ENCODE data around the genes ADAT3, AP3D1 and PEAK3.

GRCh38 chr19:1560600-1561073 is 7.5 kb downstream of the MEX3D start:
- PRO-cap: no peak

GRCh38 chr19:1610951-1611737 is 5.9 kb upstream of the UQCR11 start:
- PRO-cap: no peak

DNA sequence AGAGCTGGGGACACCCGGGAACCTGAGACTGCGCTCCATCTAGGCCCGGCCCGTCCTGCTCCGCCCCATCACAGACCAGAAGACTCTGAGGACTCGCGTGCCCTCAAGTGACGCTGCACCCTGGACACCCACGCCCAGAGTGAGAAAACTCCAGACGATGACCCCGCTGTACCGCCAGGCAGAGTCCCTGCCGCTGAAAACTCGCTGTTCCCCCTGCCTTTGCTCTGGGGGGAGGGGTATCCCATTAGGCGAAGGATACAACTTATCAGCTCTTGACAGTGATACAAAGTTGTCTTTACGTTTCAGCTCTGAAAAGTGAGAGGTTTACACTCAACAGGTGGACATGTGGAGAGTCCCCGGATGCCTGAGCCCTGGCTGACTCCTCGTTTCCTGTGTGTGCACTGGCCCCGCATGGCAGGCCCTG is 5.9 kb downstream of the TCF3 start:
- PRO-cap: no peak

- PRO-cap: no peak
These were observed 27.7 kb upstream of the ONECUT3 start for GRCh38 chr19:1725457-1726056.

- PRO-cap: no peak
These were observed 22.5 kb downstream of the ATP8B3 start for GRCh38 chr19:1789392-1790194.

DNA sequence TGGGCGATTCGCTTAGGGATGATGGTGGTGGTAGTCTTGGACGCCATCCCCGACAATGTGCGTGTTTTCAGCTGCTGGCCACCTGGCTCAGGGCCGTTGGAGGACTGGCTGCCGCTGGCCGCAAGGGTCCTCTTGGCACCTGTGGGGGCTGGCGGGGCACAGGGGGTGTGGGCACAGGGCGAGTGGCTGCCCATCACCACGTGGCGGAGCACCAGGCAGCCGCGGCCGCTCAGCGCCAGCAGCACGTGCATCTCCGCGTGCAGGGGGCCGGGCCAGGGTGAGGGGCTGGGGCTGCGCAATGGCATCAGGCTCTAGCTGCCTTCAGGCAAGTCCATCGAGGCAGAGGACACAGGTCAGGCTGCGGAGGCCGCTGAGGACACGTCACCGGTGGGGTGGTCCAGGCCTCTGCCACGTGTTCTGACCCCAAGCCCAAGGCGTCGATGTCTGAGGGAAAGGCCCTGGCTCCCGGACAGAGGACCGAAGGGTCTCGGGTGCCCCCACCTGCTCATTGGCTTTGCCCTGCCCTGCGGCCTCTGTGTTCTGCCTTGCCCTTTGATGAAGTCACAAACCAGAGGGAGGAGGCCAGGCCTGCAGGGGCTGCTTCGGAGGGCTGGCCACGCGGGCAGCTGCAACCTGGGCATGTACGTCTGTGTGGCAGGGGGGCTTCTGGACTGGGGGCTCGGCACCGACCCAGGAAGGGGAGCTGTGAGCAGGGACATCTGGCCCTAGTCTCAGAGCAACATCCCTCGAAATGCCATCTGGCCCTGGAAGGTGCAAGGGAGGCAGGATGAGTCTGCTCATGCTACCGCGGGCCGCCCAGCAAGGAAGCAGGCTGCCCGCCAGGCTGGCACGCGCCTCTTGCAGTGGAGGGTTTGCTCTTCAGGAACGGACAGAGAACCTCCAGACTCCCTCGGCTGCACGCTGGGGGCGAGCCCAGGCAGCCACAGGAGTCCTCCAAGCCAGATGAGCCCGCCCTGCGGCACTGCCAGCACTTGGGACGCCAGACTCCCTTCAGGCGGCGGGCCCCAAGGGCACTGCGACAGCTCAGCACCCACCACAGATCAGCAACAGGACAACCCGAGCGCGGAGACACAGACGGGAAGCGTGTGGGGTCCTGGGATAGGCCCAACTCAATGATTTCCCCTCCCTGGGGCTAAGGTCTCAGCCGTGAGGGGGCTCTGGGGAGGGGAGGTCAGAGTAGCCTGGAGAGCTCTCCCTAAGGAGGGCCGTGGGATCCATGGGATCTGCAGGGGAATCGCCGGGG is 9.9 kb upstream of the ATP8B3 start:
- PRO-cap: no peak

GRCh38 chr19:1857180-1857920 is 6.0 kb downstream of the KLF16 start:
- PRO-cap: no peak

DNA sequence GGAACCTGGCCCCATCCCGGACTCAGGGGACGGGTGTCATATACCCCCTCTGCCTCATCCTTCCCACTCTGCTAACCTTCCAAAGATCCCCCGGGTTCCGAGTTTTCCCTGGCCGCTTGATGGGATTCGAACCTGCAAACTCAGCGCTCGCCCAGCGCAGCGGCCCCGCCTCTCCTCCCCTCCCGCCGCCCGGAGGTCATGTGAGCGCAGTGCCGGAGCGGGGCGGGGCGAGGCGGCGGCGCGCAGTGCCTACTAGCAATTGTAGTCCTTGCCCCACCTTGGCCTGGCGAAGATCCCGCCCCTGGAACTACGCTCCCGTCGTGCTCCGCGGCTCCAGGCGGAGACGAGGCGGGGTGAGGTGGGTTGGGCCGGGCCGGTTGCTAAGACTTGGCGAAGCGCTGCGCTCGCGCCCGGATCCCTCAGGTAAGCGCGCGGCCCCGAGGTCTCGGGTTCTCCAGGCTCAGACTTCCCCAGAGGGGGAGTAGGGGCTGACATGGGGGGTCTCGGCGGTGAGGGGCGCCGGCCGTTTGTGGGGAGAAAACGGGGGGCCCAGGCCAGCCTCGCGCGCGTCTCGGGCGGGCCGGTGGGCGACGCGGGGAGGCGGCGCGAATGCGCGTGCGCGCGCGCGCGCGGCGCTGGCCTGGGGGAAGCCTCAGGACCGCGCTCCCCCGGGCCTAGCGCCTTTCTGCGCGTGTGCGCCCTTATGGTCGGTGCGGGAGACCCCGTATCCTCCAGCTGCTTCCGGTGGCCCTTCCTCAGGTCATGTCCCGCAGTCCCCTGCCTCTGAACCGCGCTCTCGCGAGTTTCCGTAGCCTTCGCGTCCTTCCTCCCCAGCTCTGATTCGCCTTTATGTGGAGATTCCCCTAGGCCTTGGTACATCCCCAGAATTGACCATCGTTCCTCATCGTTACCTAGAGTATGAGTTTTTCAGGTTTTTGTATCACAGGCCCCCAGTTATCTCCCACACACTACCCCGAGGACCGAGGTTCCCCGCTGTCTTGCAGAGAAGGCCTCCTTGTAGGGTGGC is at the start of gene ADAT3:
TSS of gene ADAT3 (plus strand) at position 383 of the 1,027 bp plus-strand sequence.
- PRO-cap: unidirectional peak, plus-strand start at position 346 of the sequence; unidirectional peak, plus-strand start at position 383 of the sequence

DNA sequence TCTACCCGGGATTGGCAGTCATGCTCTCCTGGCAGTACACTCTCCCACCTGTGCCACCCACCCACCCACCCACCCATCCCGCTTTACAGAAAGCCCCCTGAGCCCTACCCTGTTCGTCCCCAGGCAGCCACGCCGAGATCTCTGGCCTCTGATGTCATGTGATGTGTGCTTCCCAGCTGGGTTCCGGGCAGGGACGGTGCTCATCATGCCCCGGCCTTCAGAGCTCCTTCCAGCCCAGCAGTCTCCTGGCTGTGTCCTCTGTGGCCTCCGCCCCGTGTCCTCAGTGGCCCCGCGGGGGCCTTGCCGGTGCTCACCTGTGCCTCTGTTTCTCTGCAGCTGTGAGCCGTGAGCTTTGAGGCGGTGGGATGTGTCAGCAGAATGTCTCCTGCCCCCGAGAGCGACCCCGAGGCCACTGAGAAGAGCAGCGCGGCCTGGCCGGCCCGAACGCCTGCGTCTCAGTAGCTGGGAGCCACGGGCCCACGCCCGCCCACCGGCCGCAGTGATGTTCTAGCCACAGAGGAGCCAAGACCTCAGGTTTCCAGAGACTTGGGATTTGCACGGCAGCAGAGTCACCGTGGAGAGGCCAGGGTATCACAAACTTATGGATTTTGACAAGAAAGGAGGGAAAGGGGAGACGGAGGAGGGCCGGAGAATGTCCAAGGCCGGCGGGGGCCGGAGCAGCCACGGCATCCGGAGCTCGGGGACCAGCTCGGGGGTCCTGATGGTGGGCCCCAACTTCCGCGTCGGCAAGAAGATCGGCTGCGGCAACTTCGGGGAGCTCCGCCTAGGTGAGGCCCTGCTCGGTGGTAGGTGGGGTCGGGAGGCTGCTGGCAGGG is 28.4 kb downstream of the CSNK1G2 start:
- PRO-cap: no peak

DNA sequence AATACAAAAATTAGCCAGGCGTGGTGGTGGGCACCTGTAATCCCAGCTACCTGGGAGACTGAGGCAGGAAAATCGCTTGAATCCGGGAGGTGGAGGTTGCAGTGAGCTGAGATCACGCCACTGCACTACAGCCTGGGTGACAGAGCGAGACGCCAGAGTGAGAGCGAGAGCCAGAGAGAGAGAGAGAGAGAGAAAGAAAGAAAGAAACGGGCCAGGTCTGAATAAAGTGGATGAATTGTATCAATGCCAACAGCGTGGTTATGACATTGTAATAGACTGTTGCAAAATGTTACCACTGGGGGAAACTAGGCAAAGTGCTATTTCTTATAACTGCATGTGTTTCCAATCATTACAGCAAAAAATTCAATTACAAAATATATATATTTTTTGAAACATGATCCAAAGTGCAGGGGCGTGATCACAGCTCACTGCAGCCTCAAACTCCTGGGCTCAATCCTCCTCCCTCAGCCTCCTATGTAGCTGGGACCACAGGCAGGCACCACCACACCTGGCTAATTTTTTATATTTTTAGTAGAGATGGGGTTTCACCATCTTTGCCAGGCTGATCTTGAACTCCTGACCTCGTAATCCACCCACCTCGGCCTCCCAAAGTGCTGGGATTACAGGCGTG is 11.9 kb upstream of the BTBD2 start:
- PRO-cap: no peak

GRCh38 chr19:2050519-2051080 is 444 bp downstream of the MKNK2 start:
- PRO-cap: no peak

GRCh38 chr19:2087538-2088280 is 8.4 kb downstream of the MOB3A start:
- PRO-cap: bidirectional peak, plus-strand start at chr19:2087773, minus-strand start at chr19:2087611

GRCh38 chr19:2097343-2097894 is 704 bp downstream of the IZUMO4 start:
- PRO-cap: no peak

DNA sequence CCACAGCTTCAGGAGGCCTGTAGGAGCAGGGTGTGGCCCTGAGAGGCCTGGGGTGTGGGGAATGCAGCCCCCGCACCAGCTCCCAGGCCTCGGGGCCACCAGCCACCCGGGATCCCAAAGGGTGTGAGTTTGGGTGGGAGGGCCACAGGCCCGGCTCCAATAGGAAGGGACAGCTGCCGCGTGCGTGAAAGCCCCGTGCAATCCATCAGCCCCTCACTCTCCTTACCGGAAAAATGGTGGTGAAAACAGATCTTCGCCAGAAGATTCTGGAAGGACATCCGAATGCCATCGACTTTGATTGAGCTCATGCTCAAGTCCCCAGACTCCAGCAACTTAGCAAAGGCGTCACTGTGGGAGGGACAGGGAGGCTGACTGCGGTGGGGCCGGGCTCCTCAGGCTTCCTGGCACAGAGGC is 12.2 kb downstream of the IZUMO4 start:
- PRO-cap: no peak

GRCh38 chr19:2129291-2129826 is 22.0 kb downstream of the AP3D1 start:
- PRO-cap: no peak

- PRO-cap: unidirectional peak, minus-strand start at chr19:2151551
These were observed at the start of gene AP3D1 for GRCh38 chr19:2150837-2151784. AP3D1 (minus strand) TSS chr19:2151566.

DNA sequence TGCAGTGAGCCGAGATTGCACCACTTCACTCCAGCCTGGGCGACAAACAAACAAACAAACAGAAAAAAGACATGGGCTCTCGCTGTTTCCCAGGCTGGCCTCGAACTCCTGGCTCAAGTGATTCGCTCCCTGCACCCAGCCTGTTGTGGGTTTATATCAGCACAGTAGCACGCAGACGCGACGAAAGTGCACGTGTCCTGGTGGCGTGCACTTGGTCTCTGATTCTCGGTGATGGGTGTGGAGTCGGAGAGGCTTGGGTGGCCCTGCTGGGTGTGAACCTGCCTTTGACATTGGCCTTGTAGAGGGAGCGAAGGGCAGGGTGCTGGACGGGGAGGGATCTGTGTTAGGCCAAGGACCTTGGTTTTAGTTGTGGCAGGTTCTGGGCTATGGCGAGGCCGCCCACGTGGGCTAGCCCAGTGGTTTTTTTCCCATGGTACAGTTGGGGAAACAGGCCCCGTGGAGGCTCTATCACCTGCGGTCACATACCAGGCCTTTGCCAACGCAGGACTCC is 16.1 kb downstream of the DOT1L start:
- PRO-cap: no peak

GRCh38 chr19:2180256-2180754 is 16.6 kb downstream of the DOT1L start:
- PRO-cap: no peak

GRCh38 chr19:2281757-2282513 is at the start of gene PEAK3:
PEAK3 (minus strand) TSS chr19:2282175.
- PRO-cap: no peak

- PRO-cap: no peak
These were observed 992 bp downstream of the TMPRSS9 start for GRCh38 chr19:2361132-2361382.